Cardiac ventricle fibroblast (primary cell): ENCODE measurements around a stretch of chr10.

DNA sequence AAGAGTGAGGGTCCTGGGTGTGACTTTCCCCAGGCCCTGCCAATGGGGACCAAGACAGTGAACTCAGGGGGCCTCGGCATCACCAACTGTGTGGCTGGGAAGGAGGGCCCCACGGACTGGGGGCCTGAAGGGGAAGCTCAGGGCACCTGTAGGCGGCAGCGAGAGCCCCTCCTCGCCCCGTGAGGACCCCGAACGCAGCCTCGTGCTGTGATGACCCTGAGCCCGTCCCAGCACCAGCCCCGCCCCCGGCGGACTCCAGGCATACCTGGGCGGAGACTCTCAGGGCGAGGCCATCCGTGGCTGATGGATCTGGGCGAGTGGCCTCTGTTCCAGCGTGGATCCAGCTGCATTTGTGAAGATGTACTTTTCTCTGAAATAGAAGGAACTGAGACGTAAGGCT lies 50.4 kb upstream of the CFAP46 start:
- RAMPAGE, long total RNA = no peak

GRCh38 chr10:133117420-133117782 lies 29.7 kb downstream of the ADGRA1 start:
- RAMPAGE, long total RNA = no peak

- RAMPAGE, long total RNA = no peak
Measured at GRCh38 chr10:133151585-133152174, 8.3 kb upstream of the KNDC1 start.

DNA sequence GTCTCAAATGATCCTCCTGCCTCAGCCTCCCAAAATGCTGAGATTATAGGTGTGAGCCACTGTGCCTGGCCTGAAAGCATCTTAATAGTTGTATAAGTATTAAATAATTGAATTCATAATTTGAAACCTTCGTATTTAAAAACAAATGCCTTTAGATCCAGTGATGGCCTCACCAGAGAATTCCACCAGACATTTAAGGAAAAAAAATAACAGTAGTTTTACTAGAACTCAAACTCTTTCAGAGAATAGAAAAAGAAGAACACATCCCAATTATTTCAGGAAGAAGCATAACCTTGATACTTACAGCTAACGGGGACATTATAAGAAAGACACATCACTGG lies 6.2 kb upstream of the KNDC1 start:
- RAMPAGE, long total RNA = no peak

DNA sequence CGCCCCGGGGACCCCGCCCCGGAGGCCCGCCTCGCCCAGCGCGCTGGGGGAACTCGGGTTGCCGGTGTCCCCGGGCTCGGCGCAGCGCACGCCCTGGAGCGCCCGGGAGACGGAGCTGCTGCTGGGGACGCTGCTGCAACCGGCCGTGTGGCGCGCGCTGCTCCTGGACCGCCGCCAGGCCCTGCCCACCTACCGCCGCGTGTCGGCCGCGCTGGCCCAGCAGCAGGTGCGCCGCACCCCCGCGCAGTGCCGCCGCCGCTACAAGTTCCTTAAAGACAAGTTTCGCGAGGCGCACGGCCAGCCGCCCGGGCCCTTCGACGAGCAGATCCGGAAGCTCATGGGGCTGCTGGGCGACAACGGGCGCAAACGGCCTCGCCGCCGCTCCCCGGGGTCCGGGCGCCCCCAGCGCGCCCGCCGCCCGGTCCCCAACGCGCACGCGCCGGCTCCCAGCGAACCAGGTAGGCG lies 396 bp downstream of the UTF1 start:
- RAMPAGE, long total RNA = no peak

GRCh38 chr10:133262536-133263502 lies 13.8 kb downstream of the ADAM8 start:
- RAMPAGE, long total RNA = no peak

GRCh38 chr10:133277646-133278356 lies 1.1 kb upstream of the ADAM8 start:
- RAMPAGE, long total RNA = no peak

DNA sequence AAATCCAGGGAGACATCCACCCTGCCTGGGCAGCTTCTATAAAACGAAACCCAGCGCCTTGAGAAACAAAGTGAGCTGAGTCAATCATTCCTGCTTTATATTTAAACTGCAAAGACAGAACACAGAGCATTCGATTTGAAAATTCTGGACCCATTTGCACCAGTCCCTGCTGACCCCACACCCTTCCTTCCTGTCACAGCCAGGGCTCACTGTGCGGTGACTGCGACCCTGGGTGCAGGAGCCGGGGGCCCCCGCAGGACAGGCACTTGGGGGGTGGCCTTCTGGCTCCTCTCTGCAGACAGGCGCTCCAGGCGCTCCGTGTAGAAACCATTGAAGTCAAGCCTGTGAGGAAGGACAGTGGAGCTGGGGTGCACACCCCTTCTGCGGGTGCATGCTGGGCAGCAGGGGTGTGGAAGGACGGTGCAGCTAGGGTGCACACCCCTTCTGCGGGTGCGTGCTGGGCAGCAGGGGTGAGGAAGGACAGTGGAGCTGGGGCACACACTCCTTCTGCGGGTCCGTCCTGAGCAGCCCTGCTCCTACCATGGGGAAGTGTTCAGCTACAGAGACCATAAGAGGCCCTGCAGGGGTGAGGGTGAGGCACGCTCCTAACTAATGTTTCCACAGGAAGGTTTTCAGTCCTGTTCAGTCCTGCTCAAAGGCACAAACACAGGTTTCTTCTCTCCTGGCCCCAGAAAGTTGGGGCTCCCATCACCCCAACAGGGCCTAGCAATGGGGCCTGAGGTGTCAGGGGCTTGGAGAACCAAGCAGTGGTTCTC lies 3.1 kb upstream of the ADAM8 start:
- RAMPAGE, long total RNA = no peak

DNA sequence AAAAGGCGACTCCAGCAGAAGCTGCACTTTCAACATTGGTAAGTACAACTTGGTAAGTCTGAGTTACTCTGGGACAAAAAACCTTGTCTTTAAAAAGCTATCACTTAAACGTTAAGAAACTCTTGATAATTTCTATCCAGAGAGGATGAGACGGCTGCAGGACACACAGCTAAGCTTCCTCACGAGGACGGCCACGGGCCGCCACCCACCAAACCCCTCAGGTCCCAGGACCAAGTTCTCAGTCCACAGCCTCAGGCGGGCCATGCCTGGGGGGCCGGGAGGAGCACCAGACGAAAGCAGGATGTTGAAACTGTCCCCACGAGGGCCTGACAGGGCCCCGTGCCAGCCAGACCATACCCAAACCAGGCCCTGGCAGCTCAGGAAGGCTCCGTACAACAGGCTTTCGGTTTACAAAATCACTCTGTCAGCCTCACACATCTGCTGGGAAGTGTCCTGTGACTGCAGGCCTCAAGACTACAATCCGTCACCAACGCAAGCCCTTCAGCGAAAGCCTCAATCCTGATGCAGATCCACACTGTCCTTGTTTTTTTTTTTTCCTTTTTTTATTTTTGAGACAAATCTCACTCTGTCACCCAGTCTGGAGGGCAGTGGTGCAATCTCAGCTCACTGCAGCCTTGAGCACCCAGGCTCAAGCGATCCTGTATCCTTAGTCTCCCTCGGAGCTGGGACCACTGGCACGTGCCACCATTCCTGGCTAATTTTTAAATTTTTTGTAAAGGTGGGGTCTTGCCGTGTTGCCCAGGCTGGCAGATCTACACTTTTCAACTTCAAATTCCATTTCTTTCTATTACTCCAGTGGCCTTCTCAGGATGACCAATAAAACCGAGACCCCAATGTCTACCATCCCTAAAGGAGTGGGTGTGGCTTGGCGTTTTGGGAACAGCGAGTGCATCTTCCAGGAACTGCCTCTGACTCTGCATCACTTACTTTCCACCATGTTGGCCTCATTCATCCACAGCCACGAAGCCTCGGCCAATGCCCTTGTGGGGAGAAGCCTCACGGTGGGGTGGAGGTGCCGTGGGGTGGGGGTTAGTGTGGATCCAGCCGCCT lies 14.3 kb downstream of the TUBGCP2 start:
- RAMPAGE, long total RNA = no peak

DNA sequence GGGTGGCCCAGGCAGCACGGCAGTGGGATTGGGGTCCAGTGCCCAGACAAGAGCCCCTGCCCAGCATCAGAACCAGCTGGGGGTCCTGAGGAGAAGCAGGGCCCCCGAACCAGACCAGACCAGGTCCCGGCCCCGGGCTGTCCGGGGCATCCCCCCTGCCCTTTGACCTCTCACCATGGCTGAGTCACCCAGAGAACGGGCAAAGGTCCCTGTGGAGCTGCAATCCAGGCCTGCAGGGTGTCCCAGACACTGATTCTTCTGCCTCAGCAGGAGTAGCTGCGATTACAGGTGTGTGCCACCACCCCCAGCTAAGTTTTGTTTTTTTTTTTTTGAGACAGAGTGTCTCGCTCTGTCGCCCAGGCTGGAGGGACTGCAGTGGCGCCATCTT lies 1.0 kb downstream of the PRAP1 start:
- RAMPAGE, long total RNA = no peak

DNA sequence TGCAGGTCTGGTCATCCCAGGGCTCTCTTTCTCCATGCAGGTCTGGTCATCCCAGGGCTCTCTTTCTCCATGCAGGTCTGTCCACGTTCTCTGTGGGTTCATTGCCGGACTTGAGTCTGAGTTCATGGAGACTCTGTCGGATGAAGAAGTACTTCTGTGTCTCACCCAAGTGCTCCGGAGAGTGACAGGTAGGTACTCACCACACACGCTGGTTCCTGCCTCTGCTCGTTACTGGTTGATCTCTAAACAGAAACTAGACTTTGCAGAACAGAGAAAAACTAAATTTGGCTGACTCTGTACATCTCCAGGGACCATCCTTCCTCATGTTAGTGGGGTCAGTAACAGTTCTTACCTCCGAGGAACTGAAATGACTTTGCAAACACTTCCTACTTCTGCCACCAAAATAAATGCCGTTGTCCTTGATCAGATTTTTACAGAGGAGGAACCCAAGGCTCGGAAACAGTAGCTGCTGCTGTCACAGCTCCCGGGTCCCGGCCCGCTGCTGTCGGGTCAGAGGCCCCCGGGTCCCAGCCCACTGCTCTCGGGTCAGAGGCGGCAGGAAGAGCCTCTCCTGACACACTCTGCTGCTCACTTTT lies 5.0 kb upstream of the MTG1 start:
- RAMPAGE, long total RNA = no peak

GRCh38 chr10:133516177-133516395 lies 11.1 kb upstream of the CYP2E1 start:
- RAMPAGE, long total RNA = no peak

DNA sequence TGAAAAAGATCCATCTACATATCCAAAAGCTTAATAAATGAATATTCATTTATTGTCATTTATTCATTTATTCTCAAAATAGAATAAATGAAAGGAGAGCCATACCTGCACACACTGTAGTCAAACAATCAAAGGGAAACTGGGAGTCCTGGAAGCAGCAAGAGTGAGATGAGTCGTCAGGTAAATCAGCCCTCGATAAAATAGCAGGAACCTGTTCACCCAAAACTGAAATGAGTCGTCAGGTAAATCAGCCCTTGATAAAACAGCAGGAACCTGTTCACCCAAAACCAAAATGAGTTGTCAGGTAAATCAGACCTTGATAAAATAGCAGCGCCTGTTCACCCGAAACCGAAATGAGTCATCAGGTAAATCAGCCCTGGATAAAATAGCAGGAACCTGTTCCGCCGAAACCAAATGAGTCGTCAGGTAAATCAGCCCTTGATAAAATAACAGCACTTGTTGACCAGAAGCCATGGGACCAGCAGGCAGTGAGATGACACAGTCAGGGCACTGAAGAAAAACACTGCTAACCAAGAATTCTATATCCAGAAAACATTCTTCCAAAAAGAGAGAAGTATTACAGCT lies 3.6 kb upstream of the CYP2E1 start:
- RAMPAGE, long total RNA = no peak

- RAMPAGE, long total RNA = no peak
Measured at GRCh38 chr10:133530868-133531137, 3.6 kb downstream of the CYP2E1 start.